ENCODE measurements around a stretch of chr2.

GRCh38 chr2:240998905-240999517, 593 bp downstream of the SNED1 start:
- PRO-cap, result bidirectional peak, plus-strand start at chr2:240999285, minus-strand start at chr2:240999177

DNA sequence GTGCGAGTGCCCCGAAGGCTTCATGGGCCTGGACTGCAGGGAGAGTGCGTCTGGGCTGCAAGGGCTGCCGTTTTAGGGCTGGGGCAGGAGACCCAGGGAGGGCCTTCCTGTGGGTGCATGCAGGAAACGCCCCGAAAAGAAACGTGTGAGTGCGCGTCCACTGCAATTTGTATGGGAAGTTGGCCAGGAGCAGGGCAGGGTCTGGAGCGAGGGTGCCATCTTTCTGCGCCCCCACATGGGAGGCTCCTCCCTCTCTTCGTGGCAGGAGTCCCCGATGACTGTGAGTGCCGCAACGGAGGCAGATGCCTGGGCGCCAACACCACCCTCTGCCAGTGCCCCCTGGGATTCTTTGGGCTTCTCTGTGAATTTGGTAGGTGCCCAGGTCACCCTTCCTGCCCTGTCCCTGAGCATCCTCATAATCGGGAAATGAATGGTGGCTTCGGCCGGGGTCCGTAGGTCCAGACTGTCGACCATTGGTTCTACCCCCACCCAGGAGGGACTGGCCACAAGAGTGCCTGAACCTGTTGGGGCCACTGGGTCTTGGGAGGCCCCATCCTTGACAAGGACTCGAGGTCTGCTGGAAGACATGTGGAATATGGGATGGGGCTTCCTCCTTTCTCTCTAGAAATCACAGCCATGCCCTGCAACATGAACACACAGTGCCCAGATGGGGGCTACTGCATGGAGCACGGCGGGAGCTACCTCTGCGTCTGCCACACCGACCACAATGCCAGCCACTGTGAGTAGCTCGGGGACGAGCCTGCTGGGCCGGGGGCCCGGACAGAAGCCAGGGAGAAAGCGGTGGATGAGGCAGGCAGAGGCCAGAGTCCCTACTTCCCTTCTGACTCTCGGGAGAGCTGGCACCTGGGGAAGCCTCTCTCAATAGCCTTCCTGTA, 50.2 kb downstream of the SNED1 start:
- PRO-cap, result no peak

GRCh38 chr2:241102994-241103616, 1.0 kb upstream of the MTERF4 start:
- PRO-cap, result no peak

DNA sequence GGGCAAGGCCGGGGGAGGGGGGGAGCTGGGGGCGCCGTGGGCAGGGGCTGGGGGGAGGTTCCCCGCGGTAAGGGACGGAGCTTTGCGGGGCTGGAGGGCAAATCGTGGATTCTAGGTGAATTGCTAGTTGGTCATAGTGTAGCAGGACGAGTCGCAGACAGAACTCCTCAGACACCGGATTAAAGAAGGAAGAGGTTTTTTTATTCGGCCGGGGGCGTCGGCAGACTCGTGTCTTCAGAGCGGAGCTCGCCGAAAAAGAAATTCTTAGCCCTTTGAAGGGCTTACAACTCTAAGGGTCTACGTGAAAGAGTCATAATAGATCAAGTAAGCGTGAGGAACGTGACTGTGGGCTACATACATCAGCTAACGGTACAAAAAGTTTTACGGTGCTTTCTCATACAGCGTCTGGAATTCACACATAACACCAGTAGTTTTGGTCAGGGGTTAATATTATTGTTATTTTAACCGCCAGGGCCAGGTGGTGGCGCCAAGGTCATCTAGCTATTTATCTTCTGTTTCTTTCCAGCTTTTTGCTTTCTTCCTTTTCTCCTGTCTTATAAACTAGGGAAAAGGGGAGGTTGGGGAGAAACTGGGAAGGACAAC, 30.1 kb downstream of the ANO7 start:
- PRO-cap, result no peak

- PRO-cap, result no peak
Measured at GRCh38 chr2:241234951-241235418, 46.5 kb downstream of the ANO7 start.

- PRO-cap, result no peak
Measured at GRCh38 chr2:241235419-241235943, 47.0 kb downstream of the ANO7 start.

DNA sequence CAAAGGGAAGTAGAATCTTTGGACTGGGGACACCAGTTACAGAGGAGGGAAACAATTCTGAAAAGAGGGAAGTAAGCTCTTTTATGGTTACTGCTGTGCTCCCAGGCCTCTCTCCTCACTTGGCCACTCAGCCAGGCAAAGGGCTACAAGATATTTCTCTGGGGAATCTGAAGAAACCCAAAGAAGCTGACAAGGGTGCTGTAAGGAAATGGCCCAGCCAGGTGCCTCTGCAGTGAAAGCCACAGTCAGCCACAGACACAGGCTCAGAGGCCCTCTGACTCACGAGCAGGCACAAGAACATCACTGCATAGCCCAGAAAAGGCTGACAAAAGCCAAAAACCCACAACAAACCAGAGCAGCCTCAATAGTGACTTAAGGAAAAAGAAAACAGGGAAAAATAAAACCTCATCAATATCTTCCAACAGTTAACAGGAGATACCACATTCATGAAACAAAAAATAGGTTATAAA, 5.7 kb downstream of the HDLBP start:
- PRO-cap, result no peak

- PRO-cap, result no peak
Measured at GRCh38 chr2:241354459-241355185, 1.5 kb upstream of the FARP2 start.

DNA sequence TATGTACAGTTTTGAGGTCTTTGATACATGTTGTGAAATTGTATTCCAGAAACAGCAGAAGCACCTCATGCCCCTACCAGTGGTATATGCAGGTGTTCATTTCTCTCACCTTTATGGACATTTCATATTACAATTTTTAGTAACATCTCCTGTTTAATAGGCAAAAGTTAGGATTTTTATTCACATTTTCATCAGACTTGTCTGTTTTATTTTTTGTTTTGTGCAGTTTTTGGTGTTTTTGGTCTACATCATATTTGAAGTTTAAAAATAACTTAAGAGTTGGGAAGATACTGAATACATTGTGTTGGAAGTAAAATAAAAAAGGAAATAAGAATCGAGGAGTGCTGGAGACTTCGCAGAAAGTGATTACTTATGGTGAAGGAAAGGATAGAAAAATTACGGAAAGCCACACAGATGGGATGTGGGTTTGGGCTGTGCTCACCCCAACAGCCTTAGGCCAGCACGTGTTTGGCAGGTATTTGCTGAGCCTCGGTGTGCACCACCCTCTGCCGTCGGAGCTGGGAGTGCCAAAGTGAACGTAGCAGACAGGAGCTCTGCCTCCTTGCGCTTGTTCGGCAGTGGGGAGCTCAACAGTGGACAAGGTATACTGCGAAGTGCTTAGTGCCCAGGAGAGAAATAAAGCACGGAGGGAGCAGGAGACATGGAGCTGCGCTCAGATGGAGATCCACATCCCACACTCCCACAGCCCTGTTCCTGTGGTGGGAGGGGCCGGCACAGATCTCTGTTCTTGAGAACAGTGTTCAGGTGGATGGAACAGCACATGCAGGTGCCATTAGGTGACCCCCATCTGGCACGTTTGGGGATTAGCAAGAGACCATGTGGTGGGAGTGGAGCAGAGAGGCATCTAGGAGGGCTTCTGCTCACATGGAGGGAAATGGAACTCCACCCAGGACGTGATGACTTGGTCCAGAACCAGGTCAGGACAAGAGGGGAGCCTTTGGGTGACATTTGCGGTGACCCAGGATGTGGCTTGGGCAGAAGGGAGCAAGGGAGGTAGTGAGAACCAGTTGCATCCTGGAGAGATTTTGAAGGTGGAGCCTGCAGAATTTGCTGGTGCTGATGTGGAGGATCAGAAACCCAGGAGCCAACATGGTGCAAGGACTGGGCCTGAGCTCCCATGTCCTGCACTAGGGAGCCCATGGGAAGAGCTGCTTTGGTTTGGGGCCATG, 27.0 kb downstream of the FARP2 start:
- PRO-cap, result no peak

GRCh38 chr2:241453950-241454597, 54.3 kb downstream of the STK25 start:
- PRO-cap, result no peak

GRCh38 chr2:241499814-241500512, 8.4 kb downstream of the STK25 start:
- PRO-cap, result unidirectional peak, minus-strand start at chr2:241500034

DNA sequence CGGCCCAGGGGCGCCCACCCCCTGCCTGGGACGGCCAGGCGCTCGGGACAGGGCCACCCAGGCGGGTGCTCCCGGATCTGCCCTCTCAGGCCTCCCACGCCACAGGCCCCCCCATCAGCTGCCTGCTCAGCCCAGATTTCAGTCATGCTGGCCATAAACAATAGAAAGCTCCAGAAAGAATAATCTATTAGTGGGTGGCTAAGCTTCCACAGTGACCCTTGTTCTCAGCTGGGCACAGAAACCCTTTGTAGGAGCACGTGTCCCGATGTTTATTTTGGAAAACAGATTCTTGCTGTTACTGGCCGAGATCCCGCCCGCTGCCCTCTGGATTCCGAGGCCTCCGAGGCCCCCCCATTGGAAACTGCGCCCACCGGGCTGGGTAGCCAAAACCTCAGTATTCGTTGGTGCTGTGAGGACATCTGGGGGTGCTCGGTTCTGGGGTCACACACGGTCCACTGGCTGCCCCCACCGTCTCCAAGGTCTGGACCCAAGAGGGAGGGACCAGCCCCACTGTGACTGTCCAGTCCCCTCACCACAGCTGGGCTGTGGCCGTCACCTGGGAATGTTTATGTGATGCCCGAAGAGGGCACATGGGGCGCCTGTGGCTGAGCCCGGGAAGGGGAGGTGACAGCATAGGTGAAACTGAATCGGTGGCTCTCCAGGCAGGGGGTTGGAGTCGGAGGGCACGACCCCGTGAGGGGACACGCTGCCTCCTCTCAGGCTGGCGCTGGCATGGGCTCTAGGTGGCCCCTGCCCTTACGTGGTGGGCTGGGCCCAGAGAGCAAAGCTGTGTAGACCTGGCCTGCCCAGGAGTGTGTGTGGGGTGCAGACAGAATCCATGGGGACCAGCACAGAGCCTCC, 1.5 kb downstream of the BOK start:
- PRO-cap, result no peak

DNA sequence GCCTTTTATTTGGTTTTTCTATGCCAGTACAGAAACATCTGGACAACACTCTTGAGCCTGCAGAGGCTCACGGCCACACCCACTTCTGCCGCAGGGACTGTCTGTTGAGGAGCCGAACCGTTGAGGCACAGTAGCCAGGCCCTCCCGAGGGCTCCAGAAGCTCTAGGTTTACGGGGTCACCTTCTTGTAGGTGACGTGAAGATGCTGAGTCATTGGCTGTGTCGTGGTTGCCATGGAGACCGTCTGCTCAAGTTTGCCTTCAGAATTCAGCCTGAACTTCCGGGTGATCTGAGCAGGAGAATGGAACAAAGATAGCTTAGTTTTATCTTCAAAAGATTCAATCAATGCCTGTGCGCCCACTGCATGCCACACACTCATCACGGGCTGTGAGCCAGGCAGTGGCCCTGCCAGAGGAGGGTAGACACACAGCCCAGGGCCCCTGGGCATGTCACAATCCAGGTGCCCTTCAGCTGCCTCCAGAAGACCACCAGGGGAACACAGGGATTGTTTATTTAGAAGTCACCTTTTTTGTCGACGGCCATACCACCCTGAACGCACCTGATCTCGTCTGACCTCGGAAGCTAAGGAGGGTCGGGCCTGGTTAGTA, 26.0 kb downstream of the BOK start:
- PRO-cap, result no peak

- PRO-cap, result unidirectional peak, plus-strand start at chr2:241636518; bidirectional peak, plus-strand start at chr2:241636774, minus-strand start at chr2:241636710
Measured at GRCh38 chr2:241636135-241636839, 671 bp downstream of the THAP4 start.

DNA sequence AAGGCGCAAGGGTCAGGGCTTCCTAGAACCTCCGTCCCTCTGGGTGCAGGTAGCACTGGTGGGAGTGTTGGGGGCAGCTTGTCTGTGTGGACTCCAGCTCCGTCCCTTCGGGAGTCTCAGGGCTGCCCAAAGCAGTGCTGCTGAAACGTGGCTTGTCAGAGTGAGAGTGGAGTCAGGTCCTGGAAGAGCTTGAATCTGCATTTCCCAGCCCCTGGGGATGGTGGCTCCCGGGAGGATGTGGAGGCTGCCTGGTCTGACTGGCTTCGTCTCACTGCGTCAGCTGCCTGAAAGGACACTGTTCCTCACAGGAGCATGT, 23.4 kb downstream of the ATG4B start:
- PRO-cap, result no peak

DNA sequence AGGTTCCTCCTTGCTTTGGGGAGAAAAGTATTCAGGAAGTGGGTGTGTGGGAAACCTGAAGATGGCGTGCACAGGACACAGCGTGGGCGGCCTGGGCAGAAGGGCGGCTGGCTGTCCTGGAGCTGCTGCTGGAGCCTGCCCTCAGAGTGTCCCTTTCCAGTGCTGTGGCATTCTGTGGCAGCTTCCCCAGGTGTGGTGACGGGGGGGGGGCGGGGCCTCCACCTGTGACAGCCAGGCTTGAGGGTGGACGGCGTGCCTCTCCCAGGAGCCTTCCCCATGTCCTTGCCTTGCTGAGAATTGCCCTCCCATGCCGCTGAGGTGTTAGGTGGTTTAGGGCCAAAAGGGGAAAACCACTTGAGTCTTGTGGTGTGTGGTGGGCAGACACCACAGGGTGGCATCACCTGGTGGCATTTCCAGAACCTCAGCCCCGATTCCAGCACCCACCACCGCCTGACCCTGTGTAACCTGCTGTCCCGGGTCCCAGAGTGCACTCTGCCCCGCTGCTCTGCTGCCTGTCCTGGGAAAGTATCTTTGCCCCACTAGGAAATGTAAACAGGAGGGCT, 13.7 kb downstream of the DTYMK start:
- PRO-cap, result no peak

DNA sequence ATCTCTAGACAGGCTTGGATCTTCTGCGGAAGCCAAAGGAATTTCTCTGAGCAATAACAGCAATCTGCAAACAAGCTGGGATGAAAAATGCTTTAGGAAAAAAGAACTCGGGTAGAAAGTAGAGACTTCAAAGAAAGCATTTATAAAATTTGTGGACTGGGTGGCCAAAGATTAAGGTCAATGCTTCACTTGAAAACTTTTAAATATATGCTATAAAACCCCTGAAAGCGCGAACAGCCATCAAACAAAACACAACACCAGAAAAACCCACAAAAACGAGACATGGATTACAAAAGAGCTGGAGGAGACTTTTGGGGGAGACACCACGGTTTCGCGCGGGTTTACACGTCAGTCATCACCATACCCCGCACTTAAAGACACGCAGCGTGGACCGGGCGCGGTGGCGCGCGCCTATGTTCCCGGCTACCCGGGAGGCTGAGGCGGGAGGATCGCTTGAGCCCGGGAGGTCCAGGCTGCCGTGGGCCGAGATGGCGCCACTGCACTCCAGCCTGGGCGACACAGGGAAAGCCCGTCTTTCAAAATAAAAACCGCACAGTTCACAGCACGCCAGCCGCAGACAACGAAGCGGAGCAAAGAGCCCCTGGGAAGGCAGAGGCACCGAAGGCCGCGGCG, 501 bp downstream of the DTYMK start:
- PRO-cap, result no peak

GRCh38 chr2:241803186-241804403, 5.4 kb upstream of the NEU4 start:
- PRO-cap, result bidirectional peak, plus-strand start at chr2:241803997, minus-strand start at chr2:241803786

DNA sequence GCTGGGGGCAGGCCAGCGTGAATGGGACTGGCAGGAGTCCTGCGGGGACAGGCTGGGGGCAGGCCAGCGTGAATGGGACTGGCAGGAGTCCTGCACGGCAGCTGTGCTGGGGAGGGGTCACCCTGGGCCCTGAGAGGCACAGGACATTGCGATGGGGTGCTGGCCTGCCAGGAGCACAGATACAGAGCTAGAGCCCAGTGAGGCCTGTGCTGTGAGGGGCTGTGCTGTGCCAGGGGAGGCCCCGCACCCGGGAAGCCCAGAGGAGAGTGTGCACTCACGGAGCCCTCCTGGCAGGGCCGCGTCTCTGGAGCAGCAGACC, 1.8 kb downstream of the NEU4 start:
- PRO-cap, result no peak

DNA sequence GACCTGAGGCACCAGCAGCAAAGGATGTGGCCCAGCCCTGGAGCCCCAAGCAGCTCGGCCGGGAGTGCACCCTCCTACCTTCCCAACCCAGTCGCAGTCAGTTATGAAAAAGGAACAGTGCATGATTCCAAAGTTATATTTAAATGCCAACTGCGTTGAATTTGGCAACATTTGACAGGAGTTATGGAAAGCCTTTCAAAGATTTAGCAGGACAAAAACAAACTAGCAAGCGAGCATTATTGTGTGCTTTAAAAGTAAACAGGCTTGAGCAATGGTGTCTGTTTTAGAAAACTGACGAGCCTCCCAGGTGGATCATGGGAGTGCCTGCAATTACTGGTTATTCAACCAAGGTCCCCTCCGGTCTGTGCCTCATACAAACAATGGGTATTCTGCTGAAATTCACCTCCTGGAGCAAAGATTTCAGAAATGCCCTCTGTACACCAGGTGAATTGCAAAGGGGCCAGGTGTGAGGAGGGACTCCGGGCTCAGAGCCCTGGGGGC, 8.4 kb downstream of the FAM240C start:
- PRO-cap, result no peak

Data from sciatic nerve (tissue), 1 donor.